ENCODE results near the gene BMI1.

- PRO-cap, result no peak
Observed at GRCh38 chr10:22031079-22031364, 27.5 kb upstream of the DNAJC1 start.

DNA sequence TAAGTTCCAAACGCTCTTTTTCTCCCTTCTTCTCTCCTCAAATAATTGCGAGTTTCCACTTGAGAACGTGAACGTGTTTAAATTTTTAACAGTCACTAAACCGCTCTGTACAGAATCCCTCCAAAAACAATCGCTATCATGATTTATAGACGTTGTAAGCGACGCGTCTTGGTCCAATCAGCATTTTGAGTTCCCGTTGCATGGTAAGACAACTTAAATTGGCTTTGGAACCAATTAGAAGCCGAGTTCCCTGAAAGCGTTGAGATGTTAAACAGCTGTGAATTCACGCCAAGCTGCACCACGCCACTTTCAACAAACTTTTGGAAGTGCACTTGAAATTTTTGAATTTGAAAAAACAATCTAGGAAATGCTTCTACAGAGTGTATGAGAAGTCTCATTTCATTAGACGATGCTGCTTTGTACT is 12.6 kb upstream of the EBLN1 start:
- PRO-cap, result unidirectional peak, minus-strand start at position 119 of the sequence; unidirectional peak, minus-strand start at position 187 of the sequence

GRCh38 chr10:22251045-22251524 is 33.3 kb upstream of the EBLN1 start:
- PRO-cap, result bidirectional peak, plus-strand start at chr10:22251393, minus-strand start at chr10:22251321

DNA sequence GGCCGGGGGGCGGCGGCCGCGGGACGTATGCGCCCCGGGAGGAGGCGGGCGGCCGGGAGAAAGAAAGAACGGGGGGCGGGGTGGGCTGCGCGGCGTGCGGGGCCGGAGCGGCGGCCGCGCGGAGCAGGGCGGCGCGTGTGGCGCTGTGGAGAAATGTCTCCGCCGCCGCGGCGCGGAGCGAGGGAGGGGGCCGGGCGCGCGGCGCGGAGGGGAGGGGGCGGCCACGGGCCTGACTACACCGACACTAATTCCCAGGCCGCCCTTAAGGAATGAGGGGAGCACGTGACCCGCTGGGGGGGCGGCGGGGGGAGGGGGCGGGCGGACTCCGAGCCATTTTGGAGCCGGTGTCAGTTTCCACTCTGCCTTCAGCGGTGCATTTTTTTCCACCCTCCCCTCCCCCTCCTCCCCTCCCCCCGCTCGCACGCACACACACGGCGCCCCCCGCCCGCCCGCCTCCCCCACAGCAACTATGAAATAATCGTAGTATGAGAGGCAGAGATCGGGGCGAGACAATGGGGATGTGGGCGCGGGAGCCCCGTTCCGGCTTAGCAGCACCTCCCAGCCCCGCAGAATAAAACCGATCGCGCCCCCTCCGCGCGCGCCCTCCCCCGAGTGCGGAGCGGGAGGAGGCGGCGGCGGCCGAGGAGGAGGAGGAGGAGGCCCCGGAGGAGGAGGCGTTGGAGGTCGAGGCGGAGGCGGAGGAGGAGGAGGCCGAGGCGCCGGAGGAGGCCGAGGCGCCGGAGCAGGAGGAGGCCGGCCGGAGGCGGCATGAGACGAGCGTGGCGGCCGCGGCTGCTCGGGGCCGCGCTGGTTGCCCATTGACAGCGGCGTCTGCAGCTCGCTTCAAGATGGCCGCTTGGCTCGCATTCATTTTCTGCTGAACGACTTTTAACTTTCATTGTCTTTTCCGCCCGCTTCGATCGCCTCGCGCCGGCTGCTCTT is at the start of gene BMI1:
BMI1 (plus strand) TSS at position 350 of the 942 bp plus-strand sequence.
- PRO-cap, result bidirectional peak, plus-strand start at position 99 of the sequence, minus-strand start at position 155 of the sequence; bidirectional peak, plus-strand start at position 350 of the sequence, minus-strand start at position 361 of the sequence; bidirectional peak, plus-strand start at position 615 of the sequence, minus-strand start at position 573 of the sequence

DNA sequence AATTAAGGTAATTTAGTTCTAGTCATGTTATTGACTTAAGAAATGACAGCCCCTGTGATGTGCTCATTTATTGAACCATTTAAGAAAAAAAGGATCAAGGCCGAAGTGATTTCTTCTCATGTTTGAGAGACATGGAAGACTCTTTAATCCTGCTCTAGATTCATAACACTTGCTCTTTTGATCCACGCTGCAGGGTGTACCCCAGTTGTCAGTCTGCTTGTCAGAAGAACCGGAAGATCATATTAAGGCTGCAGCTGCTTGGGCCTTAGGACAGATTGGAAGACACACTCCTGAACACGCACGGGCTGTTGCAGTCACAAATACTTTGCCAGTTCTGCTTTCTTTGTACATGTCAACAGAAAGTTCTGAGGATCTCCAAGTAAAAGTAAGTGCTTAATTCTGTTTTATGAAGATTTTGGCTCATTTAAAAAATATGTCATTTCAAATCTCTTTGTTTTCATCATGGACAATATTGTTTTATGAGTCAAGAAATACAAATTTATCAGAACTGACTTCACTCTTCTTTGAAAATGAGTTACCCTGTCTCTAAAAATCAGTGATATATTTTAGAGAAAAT is 46.3 kb downstream of the SPAG6 start:
- PRO-cap, result no peak

- PRO-cap, result no peak
Observed at GRCh38 chr10:22541157-22542496, 172.8 kb downstream of the PIP4K2A start.

DNA sequence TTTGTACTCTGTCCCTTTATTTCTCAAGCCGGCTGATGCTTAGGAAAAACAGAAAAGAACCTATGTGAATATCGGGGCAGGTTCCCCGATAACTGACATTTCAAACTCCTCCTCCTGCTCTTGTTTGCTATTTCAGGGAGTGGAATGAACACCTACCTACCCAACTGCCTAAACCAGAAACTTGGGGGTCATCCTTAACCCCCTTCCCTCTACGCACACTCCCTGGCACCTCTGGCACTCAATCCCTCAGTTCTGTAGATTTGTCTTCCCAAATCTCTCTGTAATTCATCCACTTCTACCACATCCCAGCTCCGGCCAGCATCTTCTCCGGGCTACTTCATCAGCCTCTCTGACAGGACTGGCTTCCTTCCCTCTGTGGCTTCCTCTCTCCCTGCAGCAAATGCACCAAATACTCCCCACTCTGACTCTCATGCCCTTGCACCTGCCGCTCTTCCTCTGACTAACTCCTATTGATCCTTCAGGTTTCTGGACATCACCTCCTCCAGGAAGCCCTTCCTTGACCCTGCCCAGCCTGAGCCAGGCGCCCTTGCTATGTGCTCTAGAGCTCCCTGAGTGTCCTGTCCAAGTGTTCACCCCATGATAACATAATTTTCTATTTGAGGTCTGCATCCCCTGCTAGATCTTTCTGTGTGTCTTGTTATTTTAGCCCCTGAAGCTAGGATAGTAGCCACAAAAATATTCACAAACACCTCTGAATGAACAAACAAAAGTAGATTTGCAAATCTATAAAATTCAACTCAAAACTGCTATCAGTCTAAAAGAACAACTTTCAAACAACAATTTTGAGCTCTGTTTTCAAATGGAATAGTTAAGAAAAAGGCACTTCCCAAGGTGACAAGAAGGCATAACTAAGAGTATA is 147.9 kb downstream of the PIP4K2A start:
- PRO-cap, result no peak

- PRO-cap, result no peak
Observed at GRCh38 chr10:22629778-22630209, 84.6 kb downstream of the PIP4K2A start.

- PRO-cap, result no peak
Observed at GRCh38 chr10:22706177-22707193, 7.9 kb downstream of the PIP4K2A start.

DNA sequence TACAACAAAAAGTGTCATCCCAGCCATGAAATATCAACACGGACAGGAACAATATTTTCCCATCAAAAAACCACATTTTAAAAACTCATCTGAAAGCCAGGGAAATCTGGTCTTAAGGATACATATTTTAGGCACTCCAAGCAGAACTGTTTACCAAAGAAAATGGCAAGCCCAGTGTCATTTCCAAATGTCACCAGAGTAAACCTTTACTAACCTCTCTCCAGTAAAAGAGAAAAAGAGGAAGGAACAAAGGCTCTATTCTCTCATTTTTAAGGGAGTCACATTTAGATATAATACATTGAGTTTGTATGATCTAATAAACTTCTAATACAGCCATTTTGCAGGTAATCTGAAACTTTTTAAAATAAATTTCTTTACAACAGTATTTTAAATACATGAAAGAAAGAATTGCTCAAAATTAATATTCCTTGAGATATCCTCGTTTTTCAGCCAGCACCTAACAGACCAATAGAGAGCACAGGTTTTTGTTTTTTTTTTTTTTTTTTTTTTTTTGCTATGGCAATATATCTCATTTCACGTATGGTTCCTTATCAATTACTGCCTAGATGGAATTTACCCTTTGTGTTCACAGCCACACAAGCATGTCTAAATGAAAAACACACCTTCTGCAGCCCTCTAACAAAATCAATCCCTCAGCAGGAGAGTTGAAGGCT is 39.9 kb upstream of the MSRB2 start:
- PRO-cap, result no peak

GRCh38 chr10:23345904-23346362 is 1.3 kb upstream of the C10orf67 start:
- PRO-cap, result no peak

DNA sequence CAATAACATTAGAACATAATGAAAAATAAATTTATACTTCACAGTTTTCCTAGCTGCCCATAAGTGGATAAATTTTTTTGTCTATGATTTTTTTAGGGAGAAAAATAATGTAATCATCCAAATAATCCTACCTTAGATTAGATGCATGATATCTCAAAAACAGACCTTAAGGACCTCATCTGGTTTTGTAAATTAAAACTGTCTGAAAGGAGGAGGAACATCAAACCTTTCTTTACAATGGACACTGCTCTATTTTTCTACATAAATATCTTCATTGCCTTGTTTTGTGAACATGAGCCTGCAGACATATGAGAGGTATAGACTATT is 179.9 kb upstream of the KIAA1217 start:
- PRO-cap, result unidirectional peak, plus-strand start at position 203 of the sequence

- PRO-cap, result no peak
Observed at GRCh38 chr10:24201980-24202525, 6.9 kb upstream of the KIAA1217 start.

DNA sequence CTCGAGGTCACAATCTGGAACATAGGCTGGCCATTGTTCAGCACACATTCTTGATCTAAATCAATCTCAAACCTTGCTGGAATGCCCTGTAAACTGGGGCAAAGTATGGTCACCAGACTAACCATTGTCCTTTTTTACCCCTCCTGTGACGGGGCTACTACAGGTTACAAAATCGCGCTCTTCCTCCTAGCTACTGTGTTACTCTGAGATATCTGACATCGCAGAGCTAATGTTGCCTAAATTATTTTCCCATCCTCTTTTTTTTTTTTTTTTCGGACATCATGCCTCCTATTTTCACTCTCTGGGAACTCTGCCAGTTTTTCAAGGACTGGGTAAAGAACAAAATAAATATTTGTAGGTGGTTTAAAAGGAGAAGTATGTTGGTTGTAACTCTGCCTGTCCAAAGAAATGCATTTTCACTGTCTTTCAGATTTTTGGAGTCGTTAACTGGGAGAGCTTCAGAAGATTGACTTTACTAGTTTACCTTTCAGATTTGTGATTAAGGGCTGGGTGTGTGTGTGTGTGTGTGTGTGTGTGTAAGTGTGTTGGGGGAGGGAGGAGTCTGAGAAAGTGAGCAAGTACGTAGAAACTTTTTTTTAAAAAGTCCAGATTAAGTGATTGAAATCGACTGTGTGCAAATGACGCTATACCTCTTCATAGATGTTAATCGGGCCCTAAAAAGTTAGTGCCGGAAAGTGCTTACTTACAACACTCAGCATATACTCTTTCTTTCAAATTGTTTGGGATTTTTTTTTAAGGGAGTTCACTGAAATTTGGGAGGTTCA is 881 bp upstream of the KIAA1217 start:
- PRO-cap, result unidirectional peak, plus-strand start at position 685 of the sequence

DNA sequence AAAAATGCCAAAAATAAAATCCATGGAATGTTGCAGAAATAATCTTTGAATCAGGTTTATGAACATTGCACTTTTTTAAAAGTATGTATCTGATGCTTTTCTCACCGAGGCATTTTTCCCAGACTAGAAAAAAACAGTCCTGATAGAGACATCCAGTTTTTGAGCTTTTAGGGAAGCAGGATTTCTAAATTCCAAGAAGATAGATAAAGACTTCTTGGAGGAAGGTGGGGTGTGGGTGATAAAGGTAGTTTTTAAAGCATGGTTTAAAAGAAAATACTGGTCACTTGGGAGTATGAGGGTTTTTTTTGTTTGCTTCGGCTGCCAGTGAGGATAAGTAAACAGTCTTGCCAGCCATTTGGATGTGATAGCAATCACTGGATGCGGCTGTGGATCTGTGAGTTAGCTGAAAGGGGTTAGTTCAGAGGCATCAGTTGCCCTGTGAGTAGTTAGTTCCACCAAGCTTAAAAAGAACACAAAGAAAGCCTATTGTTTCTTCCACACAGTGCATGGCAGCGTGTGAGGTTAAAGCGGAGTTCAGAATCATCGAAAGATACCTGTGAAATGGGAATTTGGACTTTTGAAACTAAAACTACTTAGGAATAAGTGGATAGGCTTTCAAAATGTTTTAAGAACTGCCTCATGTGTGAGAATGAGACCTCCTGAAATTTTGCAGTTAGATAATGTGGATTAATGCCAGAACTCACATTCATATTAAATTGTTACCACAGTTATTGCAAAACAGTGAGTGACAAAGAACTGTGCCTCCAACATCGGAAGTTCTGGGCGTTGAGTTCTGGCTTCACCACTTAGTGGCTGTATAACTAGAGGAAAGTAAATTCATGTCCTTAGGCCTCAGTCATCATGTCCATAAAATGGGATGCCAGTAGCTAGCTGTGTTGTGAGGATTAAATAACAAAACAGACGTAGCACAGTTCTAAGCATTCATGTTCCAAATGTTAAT is 31.1 kb downstream of the KIAA1217 start:
- PRO-cap, result no peak

GRCh38 chr10:24465895-24466679 is 257.1 kb downstream of the KIAA1217 start:
- PRO-cap, result unidirectional peak, minus-strand start at chr10:24465998; bidirectional peak, plus-strand start at chr10:24466553, minus-strand start at chr10:24466307

- PRO-cap, result no peak
Observed at GRCh38 chr10:24473282-24473937, 250.3 kb downstream of the ARHGAP21 start.

- PRO-cap, result no peak
Observed at GRCh38 chr10:24604127-24604948, 119.3 kb downstream of the ARHGAP21 start.

GRCh38 chr10:24664939-24665657 is 58.6 kb downstream of the ARHGAP21 start:
- PRO-cap, result no peak

DNA sequence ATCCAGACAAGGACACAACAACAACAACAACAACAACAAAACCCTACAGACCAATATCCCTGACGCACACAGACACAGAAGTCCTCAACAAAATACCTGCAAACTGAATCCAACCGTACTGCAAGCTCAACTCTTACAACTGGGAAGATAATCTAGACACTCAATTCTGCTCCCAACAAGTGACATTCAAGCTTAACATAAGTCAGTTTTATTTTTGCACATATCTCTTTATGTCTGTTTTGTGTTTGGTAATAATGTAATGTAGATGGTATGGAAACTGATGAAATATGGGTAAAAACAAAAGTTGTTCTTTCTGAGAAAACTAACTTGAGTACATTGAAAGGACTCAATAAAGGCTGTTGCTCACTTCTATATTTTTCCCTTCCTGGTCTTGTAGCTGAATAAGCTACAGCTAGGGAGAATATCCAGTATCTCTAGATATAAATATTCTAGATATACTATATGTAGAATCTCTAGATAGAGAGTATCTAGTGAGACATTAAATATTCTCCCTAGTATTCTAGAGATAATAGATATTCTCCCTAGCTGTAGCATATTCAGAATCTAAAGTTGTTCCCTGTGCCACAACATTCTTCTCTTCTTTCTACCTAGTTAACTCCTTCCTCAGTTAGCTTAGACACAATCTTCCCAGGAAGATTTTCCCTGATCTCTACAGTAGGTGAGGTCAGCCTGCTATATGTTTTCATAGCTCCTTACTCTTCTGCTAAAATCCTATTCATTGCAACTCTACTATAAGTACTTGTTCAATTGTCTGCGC is 13.7 kb downstream of the ARHGAP21 start:
- PRO-cap, result no peak

Measured in vermiform appendix (tissue), 1 donor.